IMR-90 (cell line): Measurements from ENCODE around the gene CYP2J2.

DNA sequence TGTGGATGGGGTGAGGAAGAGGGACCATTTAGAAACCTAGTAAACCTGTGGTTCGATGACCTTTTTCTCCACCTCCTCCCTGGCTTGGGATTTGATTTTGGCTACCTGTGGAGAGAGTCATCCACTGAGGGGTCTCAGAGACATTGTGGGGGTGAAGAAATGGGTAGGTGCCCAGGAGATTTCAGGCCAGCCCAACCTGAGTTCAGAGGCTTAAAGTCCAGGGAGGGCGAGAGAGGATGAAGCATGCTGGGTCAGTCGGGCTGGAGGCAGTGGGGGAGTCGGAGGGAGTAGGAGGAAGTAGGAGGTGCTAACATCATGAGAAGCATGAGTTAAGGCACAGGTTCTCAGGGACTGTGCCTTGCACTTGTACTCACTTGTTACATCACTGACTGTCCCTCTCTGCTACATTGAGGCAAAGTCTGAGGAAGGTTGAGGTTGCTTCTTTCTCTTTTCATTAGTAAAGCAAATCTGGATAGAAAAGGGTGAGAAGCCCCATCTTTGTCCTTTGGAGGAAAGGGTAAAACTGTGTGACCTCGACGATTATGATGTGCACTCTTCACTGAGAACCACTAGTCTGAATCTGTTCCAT, 94.3 kb downstream of the FGGY start:
- RRBS = no CpG with 5 or more reads among the region's 6 CpGs
CAGE:
- cytosol, long polyA plus RNA = no peak
- long polyA plus RNA = no peak
- nucleus, long polyA plus RNA = no peak

DNA sequence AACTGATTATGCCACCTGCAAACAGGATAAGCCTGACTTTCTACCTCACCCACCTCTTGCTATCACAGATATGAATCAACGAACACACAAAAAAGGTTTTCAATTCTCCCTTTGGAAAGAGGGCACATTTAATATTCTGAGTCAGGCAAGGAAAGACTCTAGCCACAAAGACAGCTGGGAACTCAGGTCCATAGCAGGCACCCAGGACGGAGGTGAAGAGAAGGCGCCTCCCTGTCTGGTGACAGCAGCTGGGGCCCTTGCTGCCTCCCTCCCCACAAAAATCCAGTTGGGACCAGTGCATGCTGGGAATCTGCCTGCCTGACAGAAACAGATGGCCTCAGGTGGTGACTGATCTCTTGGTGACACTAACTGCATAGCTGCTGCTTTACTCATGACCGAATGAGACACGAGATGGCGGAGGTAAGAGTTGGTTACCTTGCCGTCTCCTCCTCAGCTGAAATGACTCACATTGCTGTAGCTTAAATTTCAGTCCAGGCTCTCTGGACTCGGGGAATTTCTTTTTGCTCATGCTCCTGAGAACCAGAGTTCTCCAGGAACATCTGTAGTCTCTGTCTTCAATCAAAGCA, 130.2 kb downstream of the FGGY start:
- RRBS = no CpG with 5 or more reads among the region's 8 CpGs
CAGE:
- cytosol, long polyA plus RNA = no peak
- long polyA plus RNA = no peak
- nucleus, long polyA plus RNA = no peak

- RRBS = no CpG with 5 or more reads among the region's 2 CpGs
CAGE:
- cytosol, long polyA plus RNA = no peak
- long polyA plus RNA = no peak
- nucleus, long polyA plus RNA = no peak
These were observed 190.5 kb downstream of the FGGY start for GRCh38 chr1:59487362-59487860.

GRCh38 chr1:59498814-59499063, 201.8 kb downstream of the FGGY start:
- RRBS = no CpG with 5 or more reads among the region's 1 CpG
CAGE:
- cytosol, long polyA plus RNA = no peak
- long polyA plus RNA = no peak
- nucleus, long polyA plus RNA = no peak

DNA sequence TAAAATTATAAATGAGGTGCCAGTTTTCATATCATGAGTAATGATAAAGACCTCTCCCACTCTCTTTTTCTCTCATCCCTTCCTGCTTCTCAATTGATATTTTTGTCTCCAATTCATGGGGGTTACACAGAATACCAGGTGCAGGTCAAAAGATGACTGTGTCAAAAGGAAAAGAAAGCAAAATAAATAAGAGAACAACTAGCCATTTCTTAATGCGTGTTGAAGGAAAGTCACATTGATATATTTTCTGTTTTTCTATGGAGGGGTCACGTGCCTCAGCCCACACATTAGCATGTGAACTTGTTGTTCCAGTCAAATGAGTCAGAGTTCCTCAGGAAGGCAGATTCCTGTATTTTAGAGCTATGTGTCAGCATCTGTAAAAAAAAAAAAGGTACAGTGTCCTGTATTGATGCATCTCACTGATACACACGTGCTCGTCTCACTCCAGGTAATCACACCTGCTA, 64.2 kb upstream of the HOOK1 start:
- RRBS = no CpG with 5 or more reads among the region's 4 CpGs
CAGE:
- cytosol, long polyA plus RNA = no peak
- long polyA plus RNA = no peak
- nucleus, long polyA plus RNA = no peak

GRCh38 chr1:59926124-59927261, at the start of gene CYP2J2:
TSS of gene CYP2J2 (minus strand) at chr1:59926773.
- RRBS = no CpG with 5 or more reads among the region's 43 CpGs
CAGE:
- cytosol, long polyA plus RNA = no peak
- long polyA plus RNA = no peak
- nucleus, long polyA plus RNA = no peak

GRCh38 chr1:59936205-59936747, 9.7 kb upstream of the CYP2J2 start:
- RRBS = no CpG with 5 or more reads among the region's 4 CpGs
CAGE:
- cytosol, long polyA plus RNA = no peak
- long polyA plus RNA = no peak
- nucleus, long polyA plus RNA = no peak

DNA sequence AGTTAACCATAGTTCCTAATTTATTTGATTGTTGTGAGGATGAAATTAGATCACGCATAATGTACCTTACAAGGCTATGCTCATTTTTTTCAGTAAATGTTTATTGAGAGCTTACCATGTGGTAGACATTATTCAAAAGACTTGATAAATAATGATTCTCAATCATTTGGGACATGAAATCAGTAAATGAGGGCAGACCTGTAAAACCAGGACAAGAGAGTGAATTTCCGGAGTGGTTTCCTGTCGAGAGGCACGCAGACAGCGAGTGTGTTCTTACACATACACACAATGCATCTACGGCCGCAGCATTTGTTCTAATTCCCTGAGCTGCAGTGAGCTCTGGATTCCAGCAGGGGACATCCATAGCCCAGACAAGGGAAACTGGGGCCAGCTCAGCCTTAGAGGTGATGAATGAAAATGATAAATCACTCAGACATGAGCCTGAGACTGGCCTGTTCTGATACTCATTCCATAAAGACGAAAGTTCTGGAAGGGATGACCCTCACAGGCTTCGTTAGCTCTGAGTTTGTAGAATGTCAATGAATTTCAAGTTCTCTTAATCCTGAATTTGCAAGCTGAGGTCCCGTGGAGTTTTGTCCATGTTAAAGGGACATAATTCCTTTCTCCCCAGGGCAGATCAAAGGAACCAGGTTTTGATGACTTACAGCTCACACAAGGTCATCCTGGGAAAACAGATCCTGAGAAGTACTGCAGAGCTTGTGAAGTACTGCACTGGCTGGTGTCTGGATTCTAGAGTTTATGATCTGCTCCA, 207.8 kb upstream of the C1orf87 start:
- RRBS = no CpG with 5 or more reads among the region's 10 CpGs
CAGE:
- cytosol, long polyA plus RNA = no peak
- long polyA plus RNA = no peak
- nucleus, long polyA plus RNA = no peak

- RRBS = no CpG with 5 or more reads among the region's 30 CpGs
CAGE:
- cytosol, long polyA plus RNA = no peak
- long polyA plus RNA = no peak
- nucleus, long polyA plus RNA = no peak
These were observed 416.6 kb upstream of the C1orf87 start for GRCh38 chr1:60489867-60490903.

GRCh38 chr1:61053485-61054631, 28.5 kb upstream of the NFIA start:
- RRBS = no CpG with 5 or more reads among the region's 60 CpGs
CAGE:
- cytosol, long polyA plus RNA = no peak
- long polyA plus RNA = no peak
- nucleus, long polyA plus RNA = no peak

GRCh38 chr1:61055397-61055773, 27.0 kb upstream of the NFIA start:
CAGE:
- cytosol, long polyA plus RNA = no peak
- long polyA plus RNA = no peak
- nucleus, long polyA plus RNA = no peak

- RRBS = no CpG with 5 or more reads among the region's 20 CpGs
CAGE:
- cytosol, long polyA plus RNA = no peak
- long polyA plus RNA = no peak
- nucleus, long polyA plus RNA = no peak
These were observed 4.5 kb upstream of the NFIA start for GRCh38 chr1:61077619-61078459.

- RRBS = 2% methylated on average over 39 of the region's 116 CpGs
CAGE:
- cytosol, long polyA plus RNA = no peak
- long polyA plus RNA = no peak
- nucleus, long polyA plus RNA = no peak
These were observed 963 bp downstream of the NFIA start for GRCh38 chr1:61083029-61084018.

GRCh38 chr1:61124775-61125199, 42.4 kb downstream of the NFIA start:
- RRBS = no CpG with 5 or more reads among the region's 2 CpGs
CAGE:
- cytosol, long polyA plus RNA = no peak
- long polyA plus RNA = no peak
- nucleus, long polyA plus RNA = no peak

- RRBS = no CpG with 5 or more reads among the region's 1 CpG
CAGE:
- cytosol, long polyA plus RNA = no peak
- long polyA plus RNA = no peak
- nucleus, long polyA plus RNA = no peak
These were observed 135.1 kb downstream of the NFIA start for GRCh38 chr1:61217326-61217937.

GRCh38 chr1:61253239-61253761, 170.9 kb downstream of the NFIA start:
- RRBS = no CpG with 5 or more reads among the region's 2 CpGs
CAGE:
- cytosol, long polyA plus RNA = no peak
- long polyA plus RNA = no peak
- nucleus, long polyA plus RNA = no peak

DNA sequence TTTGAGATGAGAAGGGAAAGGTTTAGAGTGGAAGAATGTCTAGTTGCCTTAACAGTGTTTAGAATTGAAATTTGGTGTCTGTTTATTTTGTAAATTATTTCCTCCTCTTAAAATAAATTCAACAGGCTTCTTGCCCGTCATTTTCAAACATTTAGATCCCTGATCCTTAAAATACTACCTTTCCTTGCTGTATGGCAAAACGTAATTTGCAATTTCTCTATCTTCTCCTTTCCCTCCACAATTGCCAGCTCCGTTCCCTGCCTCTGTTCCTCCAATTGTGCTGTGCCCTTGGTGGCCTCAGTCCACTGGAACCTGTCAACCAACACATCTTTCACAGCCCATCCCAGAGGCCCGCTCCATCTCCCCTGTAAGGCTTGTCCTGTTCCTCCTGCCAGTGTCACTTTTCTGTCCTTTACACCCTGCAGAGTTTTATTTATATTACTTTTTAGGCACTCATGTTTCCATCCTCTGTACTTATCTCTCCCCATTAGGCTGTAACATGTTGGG, 304.1 kb downstream of the TM2D1 start:
- RRBS = no CpG with 5 or more reads among the region's 4 CpGs
CAGE:
- cytosol, long polyA plus RNA = no peak
- long polyA plus RNA = no peak
- nucleus, long polyA plus RNA = no peak

DNA sequence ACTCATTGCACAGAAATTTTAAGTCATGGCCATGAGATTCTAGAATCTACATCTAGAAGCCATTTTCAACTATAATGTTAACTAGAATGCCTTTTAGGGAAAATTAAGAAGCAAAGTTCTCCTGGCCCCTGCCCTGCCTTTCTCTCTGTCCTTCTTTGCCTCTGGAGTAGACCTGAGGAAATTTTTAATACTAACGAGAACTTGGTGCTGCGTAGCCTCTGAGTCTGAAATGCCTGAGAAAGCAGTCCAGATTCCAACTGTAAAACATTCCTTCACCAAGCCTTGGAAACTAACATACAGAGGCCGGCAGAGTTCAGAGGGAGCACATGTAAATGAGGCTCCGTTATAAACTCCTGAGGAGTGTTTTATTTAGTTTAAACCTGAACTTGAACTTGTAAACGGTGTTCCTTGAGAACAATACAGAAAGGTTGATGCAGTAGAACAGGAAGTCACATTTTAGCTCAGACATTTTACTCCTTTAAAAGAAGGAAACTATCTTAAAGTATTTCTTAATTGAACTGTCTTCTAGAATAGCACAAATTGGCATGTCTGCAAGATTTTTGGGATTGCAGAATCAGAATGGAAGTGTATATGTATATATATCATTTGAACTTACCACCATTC, 280.7 kb downstream of the TM2D1 start:
- RRBS = no CpG with 5 or more reads among the region's 5 CpGs
CAGE:
- cytosol, long polyA plus RNA = no peak
- long polyA plus RNA = no peak
- nucleus, long polyA plus RNA = no peak

DNA sequence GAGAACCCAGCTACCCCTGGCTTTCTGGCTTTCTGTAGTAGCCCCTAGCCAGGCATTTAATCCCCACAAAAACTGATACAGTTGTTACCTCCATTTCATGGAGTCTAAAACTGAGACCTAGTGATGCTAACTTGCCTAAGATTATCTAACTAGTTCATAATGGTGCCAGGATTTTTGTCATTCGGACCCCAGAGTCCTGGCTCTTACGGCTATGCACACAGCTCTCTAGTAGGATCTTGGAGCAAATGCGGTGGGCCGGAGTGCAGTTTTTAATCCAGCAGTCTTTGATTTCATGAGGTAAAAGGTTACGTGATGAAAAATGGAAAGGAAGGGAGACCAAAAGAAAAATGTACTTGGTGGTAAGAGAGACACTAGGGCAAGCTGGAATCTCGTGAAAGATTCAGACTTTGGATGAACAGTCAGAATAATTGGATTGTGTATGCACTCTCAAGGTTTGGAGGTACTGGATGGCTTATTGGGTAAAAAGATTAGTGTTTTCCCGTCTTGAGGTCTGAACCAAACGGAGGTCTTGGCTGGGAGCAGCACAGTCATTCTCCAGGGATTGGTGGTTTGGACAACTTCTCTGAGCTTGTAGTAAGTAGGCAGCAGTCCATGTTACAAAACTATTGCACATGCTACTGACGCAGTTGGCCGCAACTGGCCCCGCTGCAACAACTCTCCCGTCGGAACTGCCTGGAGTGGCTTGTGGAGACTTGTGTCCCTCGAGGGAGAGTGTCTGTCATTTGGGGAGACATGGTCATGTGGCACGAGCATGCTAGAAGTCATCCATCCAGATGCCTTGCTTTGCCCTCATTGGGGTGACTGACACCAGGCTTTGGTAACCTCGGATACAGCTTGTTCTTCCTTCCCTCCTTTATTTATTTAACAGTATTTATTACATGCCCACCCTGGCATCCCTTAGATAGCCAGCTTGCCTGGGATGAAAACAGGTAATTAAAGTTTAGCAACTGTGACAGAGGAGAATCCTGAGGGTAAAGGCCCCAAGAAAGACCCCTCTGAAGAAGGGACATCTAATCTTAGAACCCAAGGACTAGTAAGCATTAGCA, 276.1 kb downstream of the TM2D1 start:
- RRBS = no CpG with 5 or more reads among the region's 16 CpGs
CAGE:
- cytosol, long polyA plus RNA = no peak
- long polyA plus RNA = no peak
- nucleus, long polyA plus RNA = no peak

DNA sequence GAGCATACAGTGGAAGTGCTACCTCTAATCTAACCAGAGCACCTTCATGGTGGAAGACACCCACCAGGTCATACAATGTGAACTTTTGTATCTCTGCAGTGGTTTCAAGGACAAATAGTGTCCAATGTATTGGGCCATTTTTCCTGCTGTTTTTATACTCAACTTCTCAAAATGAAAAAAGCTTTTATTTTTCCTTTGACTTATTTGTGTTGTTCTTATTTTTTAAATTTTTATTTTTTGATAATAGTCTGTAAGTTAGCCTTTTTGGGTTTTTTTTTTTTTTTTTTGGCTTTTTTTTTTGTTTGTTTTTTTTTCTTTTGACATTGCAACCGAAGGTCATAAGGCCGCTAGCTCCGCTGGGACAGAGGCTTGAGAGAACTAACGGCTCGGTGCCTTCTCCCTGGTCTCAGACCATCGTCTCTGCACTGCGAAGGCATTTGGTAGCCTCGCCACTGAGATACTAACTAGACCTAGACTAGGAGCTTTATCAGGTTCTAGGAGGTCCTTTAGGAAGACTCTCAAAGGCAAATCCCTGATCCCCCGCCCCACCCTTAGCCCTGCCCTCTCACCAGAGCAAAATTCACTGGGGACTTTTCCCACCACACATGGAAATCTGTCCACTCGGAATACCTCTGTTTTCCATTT, 263.1 kb downstream of the TM2D1 start:
- RRBS = no CpG with 5 or more reads among the region's 10 CpGs
CAGE:
- cytosol, long polyA plus RNA = no peak
- long polyA plus RNA = no peak
- nucleus, long polyA plus RNA = no peak